ENCODE measurements around a stretch of chr11.

DNA sequence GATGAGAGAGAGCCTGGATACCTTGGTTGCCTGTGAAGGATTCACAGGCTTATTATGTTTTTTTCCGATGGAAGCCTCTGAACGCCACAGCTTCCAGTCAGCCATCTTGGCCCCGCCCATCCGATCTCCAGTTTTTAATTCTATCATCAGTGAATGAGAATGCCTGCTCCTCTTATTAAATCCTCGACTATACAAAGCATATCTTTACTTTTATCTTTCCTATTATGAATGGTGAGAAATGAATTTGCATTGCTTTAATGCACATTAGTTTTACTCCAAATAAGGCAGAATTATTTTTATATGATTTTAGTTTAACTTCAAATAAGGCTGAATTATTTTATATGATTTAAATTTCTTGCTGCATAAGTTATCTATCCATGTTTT, 61.1 kb downstream of the MSANTD4 start:
- PRO-cap = no peak

- PRO-cap = no peak
Measured at GRCh38 chr11:106078227-106078583, 743 bp downstream of the AASDHPPT start.

DNA sequence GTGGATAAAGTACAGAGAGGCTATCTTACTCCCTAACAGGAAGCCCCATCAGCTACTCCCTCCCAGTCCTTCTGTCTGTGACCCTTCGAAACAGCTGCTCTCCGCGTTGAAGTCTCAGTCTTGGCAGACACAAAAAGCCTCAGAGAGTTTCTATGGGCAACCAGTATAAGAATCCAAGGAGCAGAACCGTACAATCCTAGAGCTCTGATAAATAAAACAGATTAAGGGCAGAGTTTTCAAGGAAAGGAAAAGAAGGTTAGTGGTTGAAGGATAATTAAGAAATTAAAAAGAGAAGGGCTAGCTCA, 35.0 kb downstream of the GUCY1A2 start:
- PRO-cap = no peak

GRCh38 chr11:106990088-106990845, 28.0 kb downstream of the GUCY1A2 start:
- PRO-cap = no peak

- PRO-cap = no peak
Measured at GRCh38 chr11:107454060-107454579, 3.5 kb downstream of the CWF19L2 start.

DNA sequence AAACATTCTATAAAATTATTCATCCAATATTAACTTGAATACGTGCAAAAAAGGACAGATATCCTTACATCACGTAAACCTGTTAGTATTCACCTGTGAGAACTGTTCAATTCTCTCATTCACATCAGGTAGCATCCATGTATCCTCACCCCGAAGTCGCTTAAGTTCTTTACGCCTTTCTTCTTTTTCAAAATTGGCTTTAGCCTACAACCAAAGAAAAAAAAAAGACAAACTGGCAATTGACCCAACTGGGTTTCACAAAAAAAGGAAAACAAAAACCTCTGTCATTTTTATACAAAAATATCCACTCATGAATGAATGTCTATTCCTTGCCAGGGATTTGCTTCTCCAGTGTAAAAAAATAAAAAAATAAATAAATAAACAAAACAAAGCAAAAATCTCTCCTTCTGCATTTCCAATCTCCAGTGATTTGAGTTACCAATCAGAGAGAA, 2.0 kb downstream of the CWF19L2 start:
- PRO-cap = no peak

- PRO-cap = bidirectional peak, plus-strand start at chr11:107747946, minus-strand start at chr11:107747703
Measured at GRCh38 chr11:107747527-107747819, 35.6 kb upstream of the SLN start.

GRCh38 chr11:107928781-107929190, 538 bp downstream of the RAB39A start:
- PRO-cap = no peak

- PRO-cap = no peak
Measured at GRCh38 chr11:107929709-107930344, 1.6 kb downstream of the RAB39A start.

GRCh38 chr11:108340936-108341422, 118.1 kb downstream of the ATM start:
- PRO-cap = no peak

DNA sequence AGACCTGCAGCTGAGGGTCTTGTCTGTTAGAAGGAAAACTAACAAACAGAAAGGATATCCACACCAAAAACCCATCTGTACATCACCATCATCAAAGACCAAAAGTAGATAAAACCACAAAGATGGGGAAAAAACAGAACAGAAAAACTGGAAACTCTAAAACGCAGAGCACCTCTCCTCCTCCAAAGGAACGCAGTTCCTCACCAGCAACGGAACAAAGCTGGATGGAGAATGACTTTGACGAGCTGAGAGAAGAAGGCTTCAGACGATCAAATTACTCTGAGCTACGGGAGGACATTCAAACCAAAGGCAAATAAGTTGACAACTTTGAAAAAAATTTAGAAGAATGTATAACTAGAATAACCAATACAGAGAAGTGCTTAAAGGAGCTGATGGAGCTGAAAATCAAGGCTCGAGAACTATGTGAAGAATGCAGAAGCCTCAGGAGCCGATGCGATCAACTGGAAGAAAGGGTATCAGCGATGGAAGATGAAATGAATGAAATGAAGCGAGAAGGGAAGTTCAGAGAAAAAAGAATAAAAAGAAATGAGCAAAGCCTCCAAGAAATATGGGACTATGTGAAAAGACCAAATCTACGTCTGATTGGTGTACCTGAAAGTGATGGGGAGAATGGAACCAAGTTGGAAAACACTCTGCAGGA, 109.5 kb downstream of the C11orf65 start:
- PRO-cap = no peak

GRCh38 chr11:108496645-108497119, 1.5 kb downstream of the POGLUT3 start:
- PRO-cap = no peak

GRCh38 chr11:108497295-108497956, 758 bp downstream of the POGLUT3 start:
- PRO-cap = unidirectional peak, plus-strand start at chr11:108497525; unidirectional peak, plus-strand start at chr11:108497552; bidirectional peak, plus-strand start at chr11:108497791, minus-strand start at chr11:108497639

- PRO-cap = no peak
Measured at GRCh38 chr11:108722854-108723682, 58.2 kb downstream of the DDX10 start.

GRCh38 chr11:108836173-108836432, 171.2 kb downstream of the DDX10 start:
- PRO-cap = no peak

DNA sequence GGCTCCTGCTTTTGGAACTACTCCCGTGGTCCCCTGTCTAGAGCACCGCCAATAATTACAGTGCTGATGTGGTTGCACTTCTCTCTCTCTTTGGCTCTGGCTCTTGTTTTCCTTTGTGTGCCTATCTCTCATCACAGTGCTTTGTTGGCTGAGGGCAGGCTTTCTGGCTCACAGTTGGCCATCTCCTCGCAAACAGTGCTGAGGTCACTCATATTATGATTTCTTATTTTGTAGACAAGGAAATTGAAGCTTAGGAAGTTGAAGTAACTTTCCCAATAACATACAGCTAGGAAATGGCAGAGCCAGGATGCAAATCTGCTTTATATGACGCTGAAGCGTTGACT, 192.5 kb downstream of the DDX10 start:
- PRO-cap = no peak

DNA sequence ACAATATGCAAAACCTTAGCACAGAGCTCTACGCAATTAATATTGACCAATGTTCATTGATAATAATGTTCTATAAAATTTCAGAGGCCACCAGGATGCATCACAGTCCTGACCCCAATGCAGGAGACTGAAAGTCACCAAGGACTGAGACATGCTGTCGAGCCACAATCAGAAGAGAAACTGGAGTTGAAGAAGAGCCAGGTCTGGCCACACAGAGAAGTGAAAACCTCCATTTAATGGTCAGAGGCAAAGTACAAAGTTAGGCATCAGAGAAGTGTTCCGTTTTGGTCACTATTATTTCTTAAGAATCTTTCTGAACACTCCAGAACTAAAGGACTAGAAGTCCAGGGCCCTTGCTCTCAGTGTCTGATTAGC, 120.8 kb upstream of the ZC3H12C start:
- PRO-cap = no peak

DNA sequence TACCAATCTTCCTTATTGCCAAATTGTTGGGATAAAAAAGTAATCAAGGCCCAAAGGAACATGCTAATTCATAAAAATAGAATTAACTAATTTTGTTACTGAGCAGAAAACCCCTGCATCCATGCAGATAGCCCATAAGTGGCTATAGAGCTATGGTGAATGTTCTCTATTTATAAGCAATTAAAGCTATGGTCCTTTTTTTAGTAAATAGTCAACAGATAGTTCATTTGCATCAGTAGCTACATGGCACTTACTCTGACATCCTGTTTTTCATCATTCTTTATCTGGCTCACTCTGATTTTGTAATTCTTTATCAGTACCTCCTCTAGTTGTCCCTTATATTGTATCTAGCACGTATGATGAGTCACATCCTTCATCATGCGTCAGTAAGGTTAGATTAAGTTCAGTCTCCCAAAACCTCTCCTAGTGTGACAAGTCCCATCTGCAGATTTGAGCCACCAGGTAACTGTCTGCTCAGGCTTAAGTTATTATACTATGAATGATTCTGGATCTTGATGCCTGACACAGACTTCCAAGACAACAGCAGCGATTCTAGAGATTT, 55.5 kb downstream of the ZC3H12C start:
- PRO-cap = no peak

DNA sequence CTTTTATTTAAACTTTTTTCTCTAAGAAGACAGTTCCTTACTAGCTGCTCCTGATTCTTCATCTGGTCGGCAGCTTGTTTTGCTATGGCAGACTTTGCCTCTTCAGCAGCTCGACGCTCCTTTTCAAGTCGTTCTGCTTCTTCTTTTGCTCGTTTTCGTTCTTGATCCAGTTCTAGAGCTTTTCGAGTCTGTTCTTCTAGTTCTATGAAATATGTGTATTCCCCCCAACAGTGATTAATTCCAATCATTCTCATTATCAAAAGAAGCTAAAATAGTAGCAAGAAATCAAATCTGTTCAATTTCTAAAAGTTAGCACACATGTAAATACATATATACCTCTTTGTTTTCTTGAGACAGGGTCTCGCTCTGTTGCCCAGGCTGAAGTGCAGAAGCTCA, 59.0 kb downstream of the RDX start:
- PRO-cap = no peak

GRCh38 chr11:111361878-111362347, 17.2 kb downstream of the POU2AF1 start:
- PRO-cap = no peak

All from trachea (tissue), 1 donor.